Cardiac atrium fibroblast (primary cell): Measurements from ENCODE around the gene PTAR1.

DNA sequence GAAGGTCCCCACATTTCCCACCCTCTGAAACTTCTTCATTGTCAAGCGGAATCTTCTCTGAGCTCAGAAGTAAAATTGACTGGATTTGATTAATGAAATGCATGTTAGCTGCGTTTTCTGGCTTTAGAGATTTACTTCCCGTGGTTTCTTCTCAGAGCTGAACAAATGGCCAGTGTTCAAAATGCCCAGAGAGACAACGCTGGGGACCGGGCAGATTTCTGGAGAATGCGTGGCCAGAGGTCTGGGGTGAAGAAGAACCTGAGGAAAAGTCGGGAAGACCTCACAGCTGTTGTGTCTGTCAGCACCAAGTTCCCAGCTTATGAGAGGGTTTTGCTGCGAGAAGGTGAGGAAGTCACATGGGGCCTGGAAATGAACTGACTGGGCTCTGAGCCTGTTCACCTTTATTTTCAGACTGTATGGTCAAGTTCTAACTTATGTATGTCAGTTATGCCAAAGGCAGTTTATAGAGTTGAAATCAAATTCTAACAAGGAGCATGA lies 62.8 kb downstream of the TJP2 start:
- RAMPAGE, long total RNA, result no peak

- RAMPAGE, long total RNA, result no peak
Measured at GRCh38 chr9:69247190-69247716, 73.2 kb downstream of the TJP2 start.

DNA sequence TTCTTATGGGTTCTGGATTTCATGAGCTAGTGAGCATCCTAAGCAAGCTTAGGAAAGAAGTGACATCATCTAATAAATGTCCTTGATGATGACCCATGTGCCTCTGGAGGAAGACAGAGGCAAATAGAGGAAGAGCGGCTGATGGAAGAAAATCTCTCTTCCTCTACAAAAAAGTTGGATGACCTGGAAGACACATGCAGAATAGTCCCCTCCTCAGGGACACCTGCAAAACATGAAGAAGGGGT lies 149.5 kb downstream of the APBA1 start:
- RAMPAGE, long total RNA, result no peak

GRCh38 chr9:69741285-69741570 lies 18.6 kb downstream of the PTAR1 start:
- RAMPAGE, long total RNA, result no peak

DNA sequence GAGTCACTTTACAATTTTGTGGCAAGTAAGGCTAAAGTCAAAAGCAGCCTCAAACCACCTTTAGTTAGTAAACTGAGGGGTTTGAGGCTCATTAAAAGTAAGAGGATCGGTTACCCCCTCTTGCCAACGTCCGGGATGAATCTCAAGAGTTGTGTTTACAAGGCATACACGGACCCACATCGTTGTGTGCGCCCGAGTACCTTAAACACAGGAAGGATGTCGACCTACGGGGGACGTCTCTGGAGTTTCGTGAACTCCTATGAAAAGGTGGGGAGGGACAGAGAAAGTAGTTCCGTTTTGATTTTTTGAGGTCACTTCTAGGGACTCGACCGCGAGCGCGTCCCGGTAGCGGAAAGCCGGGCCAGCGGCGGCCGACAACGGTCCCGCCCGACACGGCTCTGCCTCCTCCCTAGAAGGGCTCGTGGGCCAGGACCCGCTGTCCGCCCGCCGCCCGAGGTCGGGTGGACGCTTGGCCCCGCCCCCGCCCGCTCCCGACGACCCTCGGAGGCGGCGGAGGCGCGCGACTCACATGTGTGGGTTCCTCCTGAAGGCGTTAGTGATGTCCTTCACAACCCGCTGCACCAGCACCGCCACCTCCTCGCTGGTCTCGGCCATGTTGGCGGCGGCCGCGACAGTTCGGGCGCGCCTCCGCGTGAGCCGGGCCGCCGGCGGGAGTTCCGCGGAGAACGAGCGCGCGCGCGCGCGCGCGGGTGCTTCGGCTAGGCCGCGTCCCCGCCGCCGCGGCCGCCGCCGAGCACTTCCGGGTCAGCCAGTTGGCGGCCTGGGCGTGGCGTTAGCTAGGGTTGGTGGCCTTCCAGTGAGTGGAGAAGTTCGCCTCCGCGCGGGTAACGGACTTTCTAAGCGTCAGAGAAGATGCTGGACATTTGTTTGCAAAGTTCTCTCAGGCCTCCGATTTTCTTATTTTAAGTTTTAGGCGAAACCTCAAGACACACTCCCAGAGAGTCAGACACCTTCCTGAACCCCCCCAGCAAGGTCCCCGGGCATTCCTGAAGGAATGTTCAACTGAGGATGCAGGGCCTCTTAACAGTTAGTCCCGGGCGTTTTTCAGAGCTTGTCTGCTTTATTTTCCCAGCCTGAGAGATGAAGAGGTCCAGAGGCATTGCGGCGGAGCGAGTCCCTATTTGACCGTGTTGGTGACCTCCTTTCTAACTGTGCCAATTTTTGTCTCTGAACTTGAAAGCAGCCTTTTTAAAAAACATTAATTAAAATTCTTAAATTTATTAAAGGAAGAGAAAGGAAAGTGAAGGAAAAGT lies at the start of gene PTAR1:
Gene PTAR1 (minus strand): TSS at position 688 of the 1,274 bp plus-strand sequence.
- RAMPAGE, long total RNA, result no peak

DNA sequence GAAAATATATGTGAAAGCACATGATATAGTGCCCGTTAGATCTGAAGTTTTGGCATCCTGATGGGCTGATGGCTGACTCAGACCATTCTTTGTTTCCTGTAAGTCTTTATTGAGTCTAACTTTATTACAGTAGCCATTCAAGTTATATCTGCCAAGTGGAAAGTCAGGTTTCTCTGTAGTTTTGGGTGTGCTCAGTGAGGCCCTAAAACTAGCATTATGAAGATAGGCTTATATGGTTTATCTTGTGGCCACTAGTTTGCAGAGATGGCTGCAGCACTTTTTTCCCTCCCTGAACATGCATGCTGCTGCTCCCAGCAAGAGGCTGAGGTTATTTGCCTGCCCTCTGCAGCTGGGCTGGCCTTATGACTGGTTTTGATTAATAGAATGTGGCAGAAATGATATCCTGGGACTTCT lies 46.6 kb downstream of the CFAP95 start:
- RAMPAGE, long total RNA, result no peak

- RAMPAGE, long total RNA, result no peak
Measured at GRCh38 chr9:70110644-70111293, 67.1 kb downstream of the MAMDC2 start.

GRCh38 chr9:70111573-70112075 lies 68.0 kb downstream of the MAMDC2 start:
- RAMPAGE, long total RNA, result no peak

DNA sequence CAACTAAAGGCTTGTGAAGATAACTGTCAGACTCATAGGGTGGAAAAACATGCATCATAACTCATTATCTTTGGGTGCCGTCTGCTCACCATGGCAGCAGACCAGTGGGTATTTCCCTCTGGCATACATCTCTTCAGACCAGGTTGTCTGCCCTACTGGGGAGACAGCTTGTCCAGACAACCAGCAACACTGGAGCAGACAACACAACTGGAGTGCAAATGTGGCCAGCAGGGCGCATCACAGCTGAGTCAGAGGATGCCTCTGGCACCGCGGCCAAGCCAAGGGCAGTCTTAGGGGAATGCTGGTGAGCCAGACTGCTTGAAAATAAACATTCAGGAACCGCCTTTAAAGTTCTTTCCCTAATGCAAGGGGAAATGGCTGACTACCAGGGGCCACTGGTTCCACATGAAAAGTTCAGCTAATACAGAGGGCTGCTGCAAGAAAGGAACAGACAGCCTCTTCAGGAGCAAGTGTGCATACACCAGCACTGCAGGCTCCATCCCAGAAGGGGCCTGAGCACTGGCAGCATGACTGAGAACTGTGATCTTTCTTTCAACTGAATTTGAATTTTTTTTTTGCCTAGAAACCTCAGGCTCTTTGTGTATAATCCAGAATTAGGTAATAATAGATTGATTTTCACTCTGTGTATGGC lies 77.3 kb downstream of the MAMDC2 start:
- RAMPAGE, long total RNA, result no peak

DNA sequence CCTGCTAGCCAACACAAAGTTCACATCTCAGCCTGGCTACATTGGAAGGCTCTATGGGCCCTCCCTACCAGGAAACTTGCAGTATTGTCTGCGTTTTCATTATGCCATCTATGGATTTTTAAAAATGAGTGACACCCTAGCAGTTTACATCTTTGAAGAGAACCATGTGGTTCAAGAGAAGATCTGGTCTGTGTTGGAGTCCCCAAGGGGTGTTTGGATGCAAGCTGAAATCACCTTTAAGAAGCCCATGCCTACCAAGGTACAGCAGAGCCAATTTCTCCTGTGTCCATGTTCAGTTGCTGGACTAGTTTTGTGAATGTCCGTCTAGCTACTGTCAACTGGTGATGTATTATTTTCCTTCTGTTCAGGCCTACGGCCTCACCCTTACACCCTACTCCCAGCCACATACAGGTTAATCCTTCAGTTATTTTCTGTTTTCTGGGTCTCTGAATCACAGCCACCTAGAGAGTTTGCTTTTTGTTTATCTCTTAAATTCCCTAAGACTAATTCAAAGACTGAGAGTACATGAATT lies 100.0 kb downstream of the MAMDC2 start:
- RAMPAGE, long total RNA, result no peak

DNA sequence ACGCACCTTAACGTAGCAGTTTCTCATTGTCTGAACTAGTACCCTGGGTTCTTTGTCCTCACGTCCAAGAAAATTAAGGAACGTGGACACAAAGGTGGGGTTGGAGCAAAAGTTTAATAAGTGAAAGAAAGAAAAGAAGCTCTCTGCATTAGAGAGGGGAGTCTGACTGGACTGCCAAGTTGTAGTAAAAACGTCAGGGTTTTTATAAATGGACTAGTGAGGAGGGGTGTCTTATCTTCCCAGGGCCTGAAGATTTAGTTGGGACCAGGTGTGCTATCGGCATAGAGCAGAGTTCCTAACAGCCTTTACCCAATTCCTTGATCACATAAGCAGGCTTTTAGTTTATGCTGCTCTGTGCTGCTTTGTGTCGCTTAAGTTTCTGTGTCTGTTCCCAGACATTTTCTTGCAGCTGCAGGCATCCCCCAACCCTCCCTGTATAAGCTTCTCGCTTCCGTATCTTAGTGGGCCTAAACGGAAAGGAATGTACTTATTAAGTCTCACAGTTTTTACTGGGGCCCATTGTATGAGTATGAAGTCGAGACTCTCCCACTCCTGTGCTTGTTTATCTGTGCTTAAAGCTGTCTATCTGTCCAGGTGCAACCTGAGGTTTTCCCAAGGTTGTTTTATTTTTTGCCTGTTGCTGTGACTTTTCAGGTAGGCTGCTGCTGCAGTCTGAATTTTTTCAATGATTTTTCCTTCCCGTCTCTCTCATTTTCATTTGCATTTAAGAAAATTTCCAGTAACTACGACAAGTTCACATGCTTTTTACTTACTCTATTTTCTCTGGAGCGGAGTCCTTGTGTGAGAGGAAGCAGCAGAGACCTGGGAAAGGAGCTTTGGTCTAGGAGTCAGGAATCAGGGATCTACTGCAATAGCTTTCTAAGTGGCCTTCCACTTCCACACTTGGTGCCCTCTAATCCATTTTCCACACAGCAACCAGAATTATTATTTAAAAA lies 2.5 kb upstream of the SMC5 start:
- RAMPAGE, long total RNA, result no peak

GRCh38 chr9:70318363-70318708 lies 59.6 kb downstream of the SMC5 start:
- RAMPAGE, long total RNA, result no peak

- RAMPAGE, long total RNA, result no peak
Measured at GRCh38 chr9:70406684-70407447, 7.6 kb downstream of the KLF9 start.

DNA sequence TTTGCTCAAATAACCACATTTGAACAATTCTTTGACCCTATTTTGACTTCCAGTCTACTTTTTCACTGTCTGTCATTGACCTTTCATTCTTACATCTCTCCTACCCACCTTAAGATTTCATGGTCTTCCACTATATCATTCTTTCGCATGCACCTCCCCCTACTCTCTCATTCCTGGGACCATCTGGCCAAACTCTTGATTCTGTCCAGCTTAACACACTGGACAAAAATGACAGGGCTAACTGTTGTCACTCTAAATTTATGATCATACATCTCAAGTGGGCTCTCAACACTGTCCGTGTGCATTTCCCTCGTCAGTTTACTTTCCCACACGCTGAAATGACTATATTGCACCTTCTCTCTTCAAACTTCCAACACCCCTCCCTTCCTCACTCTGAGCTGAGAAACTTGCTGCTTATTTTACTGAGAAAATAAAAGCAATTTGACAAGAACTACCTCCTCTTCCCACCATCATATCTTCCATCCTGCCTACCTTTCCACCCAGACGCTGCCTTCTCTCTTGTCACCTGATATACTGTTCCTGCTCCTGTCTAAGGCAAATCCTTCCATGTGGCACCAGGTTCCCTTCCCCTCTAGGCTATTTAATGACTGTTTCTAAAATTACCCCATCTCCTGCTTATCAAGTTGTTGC lies 8.0 kb upstream of the KLF9 start:
- RAMPAGE, long total RNA, result no peak

DNA sequence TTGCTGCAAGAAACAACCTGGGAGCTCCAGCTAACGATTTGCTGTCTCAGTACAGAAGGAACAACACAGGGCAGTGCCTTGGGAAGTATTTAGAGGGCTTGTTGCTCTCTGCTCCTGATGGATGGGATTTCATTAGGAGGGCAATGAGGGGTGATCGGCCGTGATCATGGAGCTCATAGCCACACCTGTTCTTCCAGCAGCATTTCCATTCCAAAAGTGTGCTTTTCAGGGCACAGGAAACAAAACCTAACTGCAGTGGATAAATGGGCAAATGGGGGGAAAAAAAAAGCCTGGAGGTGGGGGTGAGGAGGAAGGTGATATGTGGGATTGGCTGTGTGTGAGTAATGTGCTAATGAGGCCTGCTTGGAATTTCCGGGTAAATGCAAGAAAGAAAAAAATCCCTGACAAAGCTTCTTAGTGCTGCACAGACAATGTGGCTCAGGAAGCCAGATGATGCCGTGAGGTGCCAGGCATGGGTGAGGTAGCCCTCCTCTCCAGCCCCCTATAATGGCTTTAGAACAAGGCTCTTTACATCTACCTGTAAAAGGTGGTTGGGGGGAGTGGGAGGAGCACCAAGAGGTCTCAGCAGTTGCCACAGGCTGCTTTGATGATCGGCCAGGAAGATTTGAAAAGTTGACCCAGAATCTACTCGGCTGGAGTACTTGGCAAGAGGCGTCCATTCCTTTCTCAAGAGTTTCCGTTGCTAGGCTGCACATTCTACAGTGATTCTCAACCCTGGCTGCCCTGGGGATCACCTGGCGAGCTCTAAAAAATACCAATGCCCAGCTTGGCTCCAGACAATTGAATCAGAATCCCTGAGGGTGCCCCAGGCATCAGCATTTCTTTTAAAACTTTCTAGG lies 139.6 kb upstream of the KLF9 start:
- RAMPAGE, long total RNA, result no peak

GRCh38 chr9:70574306-70574990 lies 160.0 kb upstream of the KLF9 start:
- RAMPAGE, long total RNA, result no peak

DNA sequence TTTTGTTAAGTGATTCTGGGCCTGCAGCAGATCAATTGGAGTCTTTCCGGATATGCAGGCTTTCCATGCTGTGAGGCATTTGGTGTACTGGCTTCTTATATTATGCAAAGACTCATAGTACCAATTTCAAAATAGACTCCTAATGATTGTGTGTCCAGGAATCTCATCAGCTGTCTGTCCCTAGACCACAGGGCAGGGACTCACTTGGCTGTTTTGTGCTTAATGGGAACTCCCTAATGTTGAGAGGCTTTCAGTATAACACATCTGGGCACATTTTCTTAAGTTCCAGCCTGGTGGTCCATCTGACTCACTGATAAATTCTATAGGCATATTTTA lies 180.1 kb upstream of the KLF9 start:
- RAMPAGE, long total RNA, result no peak

DNA sequence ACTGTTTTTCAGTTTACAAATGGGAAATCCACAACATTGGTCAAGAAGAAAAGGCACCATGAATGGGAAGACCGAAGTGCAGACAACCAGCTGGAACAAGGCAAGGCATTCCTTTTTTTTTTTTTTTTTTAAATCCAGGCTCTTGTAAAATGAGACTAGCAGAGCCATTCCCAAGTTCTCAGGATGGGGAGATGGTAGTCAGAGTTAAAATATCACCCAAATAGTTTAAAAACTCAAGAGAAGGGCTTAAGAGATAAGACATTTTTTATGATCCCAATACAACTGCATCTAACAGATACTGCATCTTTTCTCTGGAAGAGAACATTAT lies 187.5 kb upstream of the KLF9 start:
- RAMPAGE, long total RNA, result no peak

DNA sequence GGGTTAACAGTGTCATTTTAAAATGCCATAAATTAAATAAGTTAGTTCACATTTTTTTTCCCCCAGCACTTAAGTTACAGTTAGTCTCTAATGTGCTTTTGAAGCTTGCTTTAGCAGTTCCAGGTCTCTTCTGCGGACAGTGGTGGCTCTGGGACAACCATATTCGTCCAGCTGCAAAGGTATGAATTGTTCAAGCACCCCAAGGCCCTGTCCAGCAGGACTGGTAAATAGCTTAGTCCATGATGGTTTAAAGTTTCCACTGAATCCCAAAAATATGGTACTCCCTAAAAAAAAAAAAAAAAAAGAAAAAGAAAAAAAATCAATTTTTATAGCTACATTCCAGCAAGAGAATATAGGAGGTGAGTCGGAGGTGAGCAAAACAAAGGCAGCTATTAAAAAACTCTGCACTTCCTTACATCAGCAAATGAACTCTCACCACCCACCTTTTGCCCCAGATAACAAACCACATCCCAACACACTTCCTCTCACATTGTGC lies 83.2 kb downstream of the CEMIP2 start:
- RAMPAGE, long total RNA, result no peak

DNA sequence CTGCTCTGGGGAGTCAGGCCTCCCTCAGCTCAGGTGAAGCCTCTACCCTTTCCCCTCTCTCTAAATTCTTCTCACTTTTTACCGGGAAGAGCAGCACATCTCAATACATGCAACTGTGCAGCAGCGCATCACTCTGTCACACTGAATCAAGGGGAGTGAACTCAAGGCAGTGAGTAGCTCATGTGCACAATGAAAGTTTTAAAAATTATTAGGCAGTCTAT lies 1.2 kb downstream of the CEMIP2 start:
- RAMPAGE, long total RNA, result no peak